ENCODE data around the genes OSTN and UTS2B.

DNA sequence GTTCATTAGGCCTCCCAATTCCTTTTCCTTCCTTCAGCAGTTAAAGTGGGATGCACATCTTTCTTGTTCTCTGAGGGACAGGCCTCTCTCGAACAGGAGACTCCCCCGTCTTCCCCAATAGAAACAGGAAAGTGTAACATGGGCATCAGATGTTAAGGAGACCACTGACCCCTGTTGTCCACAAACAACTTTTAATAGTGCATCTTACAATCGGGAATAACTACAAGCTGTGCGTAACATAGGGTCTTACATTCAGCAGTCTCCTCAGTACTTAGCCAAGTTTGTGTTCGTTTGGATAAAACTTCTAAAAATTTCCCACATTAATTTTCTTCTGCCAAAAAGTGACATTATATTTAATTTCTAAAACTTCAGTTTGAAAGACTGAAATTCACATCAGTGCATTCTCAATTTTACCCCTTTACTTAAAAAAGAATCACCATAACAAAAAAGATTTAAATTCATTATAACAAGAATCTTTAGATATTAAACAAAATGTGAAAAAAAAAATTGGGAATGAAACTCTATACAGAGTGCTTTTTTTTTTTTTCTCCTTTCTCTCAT is 65.6 kb downstream of the P3H2 start:
- RRBS, result no CpG with 5 or more reads among the region's 5 CpGs

GRCh38 chr3:190309475-190309852 is 12.8 kb downstream of the CLDN1 start:
- RRBS, result no CpG with 5 or more reads among the region's 3 CpGs

GRCh38 chr3:190330707-190331558 is 8.7 kb upstream of the CLDN1 start:
- RRBS, result no CpG with 5 or more reads among the region's 1 CpG

DNA sequence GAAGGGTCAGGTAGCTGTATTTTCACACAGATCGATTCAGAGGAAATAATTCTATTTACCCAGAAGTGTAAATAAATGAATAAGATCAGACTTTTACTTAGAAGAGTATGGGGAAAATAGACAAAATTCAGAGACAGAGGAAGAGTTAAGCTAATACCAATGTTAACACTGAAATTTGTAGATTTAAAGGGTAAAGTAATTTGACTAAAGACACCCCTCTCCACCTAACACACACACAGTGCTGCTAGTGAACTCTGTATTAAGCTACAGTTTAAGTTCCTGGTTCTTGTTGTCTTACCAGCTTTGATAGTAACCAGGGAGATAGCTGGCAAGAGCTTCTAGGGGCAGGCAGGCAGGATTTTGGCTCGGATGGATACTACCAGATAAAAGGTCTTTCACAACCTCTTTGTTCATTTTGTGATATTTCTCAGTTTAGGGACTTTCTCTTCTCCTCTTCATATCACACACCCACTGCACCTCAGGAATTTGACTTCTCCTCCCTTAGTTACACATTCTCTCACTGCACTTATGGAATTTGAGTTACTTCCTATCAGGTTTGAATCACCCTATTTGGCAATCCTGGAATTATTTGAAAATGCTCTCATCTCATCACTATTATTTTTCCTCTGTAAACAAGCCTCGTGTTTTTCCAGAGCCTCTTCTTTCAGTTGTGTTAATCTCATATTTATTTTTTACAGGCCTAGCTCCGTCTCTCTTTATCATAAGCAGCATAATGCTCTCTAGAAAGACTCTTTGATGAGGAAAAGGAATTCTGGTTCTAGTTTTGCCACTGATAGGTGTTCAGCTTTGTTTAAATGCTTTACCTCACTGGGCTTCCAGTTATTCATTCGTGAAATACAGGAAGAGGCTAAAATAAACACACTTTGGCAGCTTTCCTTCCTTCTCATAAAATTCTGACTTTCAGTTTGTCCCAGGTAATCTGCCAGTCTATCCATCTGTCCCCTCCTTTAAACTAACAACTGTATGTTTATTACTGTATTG is 22.9 kb upstream of the CLDN1 start:
- RRBS, result no CpG with 5 or more reads among the region's 5 CpGs

- RRBS, result no CpG with 5 or more reads among the region's 1 CpG
Observed at GRCh38 chr3:190386057-190386273, 2.0 kb upstream of the CLDN16 start.

DNA sequence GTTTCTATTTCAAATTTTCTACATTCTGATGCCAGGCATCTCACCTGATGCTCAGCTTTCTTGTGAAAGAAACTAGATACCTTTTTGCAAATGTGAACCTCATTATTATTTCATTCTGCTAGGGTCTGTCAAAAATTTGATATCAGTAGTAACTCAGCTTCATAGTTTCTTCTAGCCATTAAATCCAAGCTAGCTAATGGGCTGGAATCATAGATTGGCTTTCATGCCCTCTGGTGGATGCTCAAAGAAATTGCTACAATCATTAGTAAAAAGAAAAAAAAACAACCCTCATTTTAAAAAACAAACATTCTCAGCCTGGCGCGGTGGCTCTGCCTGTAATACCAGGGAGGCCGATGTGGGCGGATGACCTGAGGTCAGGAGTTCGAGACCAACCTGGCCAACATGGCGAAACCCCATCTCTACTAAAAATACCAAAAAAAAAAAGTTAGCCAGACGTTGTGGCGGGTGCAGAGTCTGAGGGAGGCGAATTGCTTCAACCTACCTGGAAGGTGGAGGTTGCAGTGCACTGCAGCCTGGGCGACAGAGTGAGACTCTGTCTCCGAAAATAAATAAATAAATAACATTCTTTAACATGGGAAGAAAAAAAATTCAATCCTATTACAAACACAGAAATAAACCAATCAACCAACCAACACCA is 25.2 kb downstream of the TMEM207 start:
- RRBS, result no CpG with 5 or more reads among the region's 11 CpGs

DNA sequence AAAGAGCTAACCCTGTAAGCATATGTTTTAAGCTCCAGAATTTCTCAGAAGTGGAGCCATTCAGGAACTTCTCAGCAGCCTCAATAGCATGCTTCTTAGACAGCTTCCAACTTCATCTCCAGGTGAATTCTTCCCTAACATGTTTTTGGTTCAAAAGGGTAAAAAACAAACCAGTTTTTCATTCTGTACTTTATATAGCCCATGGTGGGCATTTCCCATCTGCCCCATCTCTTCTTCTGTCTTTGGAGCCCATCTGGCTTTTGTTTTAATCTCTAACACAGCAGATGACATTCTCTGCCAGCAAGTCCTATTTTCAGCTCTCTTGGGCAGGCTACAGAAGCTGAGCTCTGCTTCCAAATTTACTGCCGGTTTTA is 26.8 kb upstream of the IL1RAP start:
- RRBS, result no CpG with 5 or more reads among the region's 1 CpG

DNA sequence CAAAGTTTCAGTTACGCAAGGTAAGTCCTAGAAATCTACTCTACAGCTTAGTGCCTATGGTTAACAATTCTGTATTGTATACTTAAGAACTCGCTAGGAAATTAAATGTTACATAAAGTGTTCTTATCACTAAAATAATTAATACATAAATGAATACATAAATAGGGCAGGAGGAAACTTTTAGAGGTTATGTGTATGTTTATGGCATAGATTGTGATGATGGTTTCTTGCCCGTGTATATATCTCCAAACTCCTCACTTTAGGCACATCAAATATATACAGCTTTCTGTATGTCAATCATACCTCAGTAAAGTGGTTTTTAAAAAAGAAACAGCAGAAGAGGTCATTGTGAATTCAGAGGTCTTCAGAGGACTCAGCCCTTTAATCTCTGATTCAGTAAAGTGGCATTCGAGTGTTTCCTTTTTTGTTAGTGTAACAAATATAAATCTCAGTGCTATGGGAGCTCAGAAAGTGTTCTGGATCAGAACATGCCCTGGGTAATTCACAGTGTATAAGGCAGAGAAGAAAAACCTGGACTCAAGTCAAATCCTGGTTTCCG is 66.9 kb downstream of the IL1RAP start:
- RRBS, result no CpG with 5 or more reads among the region's 5 CpGs

DNA sequence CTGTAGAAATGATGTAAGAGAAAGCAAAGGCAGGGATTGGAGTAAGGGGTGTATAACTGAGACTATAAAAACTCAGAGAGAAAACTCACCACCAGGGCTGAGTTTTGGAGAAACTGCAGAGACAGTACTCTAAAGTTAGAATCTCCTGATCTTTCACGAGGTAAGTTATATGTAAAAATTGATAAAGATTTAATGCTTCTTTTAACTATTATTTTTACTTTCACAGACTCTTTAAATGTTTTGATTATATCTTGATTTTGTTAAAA is at the start of gene OSTN:
TSS of gene OSTN (plus strand) at position 94 of the 266 bp plus-strand sequence.
- RRBS, result no CpG with 5 or more reads among the region's 1 CpG

GRCh38 chr3:191328664-191328972 is 576 bp upstream of the CCDC50 start:
- RRBS, result no CpG with 5 or more reads among the region's 5 CpGs

GRCh38 chr3:191330309-191331018 is at the start of gene UTS2B:
UTS2B (minus strand) TSS chr3:191330526.
- RRBS, result no CpG with 5 or more reads among the region's 13 CpGs

GRCh38 chr3:191374868-191375139 is 44.5 kb upstream of the UTS2B start:
- RRBS, result no CpG with 5 or more reads among the region's 1 CpG

GRCh38 chr3:192644099-192644684 is 83.1 kb downstream of the FGF12 start:
- RRBS, result no CpG with 5 or more reads among the region's 3 CpGs

GRCh38 chr3:192879680-192880203 is 37.9 kb downstream of the MB21D2 start:
- RRBS, result no CpG with 5 or more reads among the region's 5 CpGs

- RRBS, result no CpG with 5 or more reads among the region's 14 CpGs
Observed at GRCh38 chr3:193593802-193594208, 797 bp downstream of the OPA1 start.

GRCh38 chr3:193693656-193694154 is 100.7 kb downstream of the OPA1 start:
- RRBS, result no CpG with 5 or more reads among the region's 6 CpGs

GRCh38 chr3:193871898-193872829 is 263.8 kb upstream of the HES1 start:
- RRBS, result no CpG with 5 or more reads among the region's 11 CpGs

DNA sequence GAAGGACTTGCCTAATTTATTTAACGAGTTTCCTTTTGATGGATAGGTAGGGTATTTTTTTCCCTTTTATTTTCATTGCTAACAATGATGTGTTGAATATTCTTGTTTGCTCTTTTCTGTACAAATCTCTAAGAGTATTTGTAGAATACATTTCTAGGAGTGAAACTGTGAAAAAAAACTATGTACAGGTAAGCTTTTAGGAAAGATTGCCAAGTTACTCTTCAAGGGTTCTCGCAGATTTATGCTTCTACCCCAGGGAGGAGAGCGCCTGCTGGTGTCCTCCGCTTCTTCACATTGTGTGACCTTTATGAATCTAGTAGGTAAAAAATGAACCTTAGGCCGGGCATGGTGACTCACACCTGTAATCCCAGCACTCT is 257.6 kb upstream of the HES1 start:
- RRBS, result no CpG with 5 or more reads among the region's 5 CpGs

- RRBS, result 16% methylated on average over 6 of the region's 25 CpGs
Observed at GRCh38 chr3:193960242-193961306, 175.4 kb upstream of the HES1 start.

Measured in AG10803 (cell line).